ENCODE data around the genes KMO, CHML, PLD5 and AKT3.

GRCh38 chr1:241531684-241532685, at the start of gene KMO:
Gene KMO, plus strand, starts transcription at chr1:241532378.
- RRBS, result no CpG with 5 or more reads among the region's 8 CpGs

- RRBS, result 2% methylated on average over 19 of the region's 53 CpGs
These were observed at the start of gene CHML for GRCh38 chr1:241640174-241640502. Gene CHML, minus strand, starts transcription at chr1:241640369.

- RRBS, result no CpG with 5 or more reads among the region's 10 CpGs
These were observed 9.0 kb downstream of the EXO1 start for GRCh38 chr1:241856787-241857660.

DNA sequence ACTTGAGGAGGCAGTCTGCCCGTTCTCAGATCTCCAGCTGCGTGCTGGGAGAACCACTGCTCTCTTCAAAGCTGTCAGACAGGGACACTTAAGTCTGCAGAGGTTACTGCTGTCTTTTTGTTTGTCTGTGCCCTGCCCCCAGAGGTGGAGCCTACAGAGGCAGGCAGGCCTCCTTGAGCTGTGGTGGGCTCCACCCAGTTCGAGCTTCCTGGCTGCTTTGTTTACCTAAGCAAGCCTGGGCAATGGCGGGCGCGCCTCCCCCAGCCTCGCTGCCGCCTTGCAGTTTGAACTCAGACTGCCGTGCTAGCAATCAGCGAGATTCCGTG, 52.0 kb upstream of the MAP1LC3C start:
- RRBS, result no CpG with 5 or more reads among the region's 11 CpGs

DNA sequence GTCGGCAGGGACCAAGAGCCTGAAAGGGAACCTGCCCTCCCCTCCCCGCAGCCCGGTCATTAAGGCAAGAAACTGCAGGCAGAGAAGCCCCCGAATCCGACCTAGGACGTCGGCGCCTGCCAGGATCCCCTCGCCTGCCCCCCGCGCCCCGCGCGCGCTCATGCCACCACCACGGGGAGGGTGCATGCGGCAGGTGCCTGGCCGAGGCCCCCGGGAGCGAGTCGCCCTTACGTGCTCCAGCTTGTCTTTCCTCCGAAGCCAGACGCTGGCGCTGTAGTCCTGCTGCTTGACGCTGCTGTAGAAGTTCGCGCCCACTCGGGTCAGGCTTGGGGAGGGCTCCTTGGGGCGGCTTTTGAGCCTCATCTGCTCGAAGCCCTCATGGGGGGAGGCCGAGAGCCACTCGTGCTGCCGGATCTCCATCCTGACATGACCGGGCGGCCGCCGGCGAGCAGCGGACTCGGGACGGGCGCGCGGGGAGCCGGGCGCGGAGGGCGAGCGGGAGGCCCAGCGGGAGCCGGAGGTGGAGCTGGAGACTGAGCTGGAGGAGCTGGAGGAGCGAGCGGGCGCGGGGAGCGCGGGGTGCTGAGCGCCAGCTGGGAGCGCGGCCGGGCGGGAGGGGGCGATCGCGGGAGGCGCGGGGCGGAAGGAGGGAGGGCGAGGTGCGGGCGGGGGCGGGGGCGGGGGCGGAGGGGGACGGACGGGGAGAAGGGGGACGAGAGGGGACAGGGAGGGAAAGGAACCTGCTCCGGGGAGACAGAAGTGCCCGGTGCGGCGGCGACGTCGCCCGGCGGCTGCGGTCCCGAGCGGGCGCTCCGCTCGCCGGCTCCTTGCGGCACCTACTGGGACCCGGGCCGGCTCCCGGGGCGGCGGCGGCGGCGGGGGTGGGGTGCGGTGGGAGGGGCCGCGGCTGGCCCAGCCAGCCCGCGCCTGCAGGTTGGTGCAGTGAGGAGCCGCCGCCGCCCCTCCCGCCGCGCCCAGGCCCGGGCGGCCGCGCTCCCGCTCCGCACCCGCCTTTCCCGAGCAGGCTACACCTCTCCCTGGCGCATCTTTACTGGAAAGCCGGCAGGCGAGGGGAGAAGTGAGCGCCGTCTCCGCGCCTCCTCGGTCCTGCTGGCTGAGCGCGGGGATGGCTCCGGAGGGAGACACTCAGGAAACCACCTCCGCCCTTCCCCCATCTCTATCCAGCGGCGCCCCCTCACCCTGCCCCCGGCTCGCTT, at the start of gene PLD5:
TSS of gene PLD5 (minus strand) at position 841 of the 1,217 bp plus-strand sequence.
- RRBS, result 4% methylated on average over 55 of the region's 138 CpGs

- RRBS, result no CpG with 5 or more reads among the region's 3 CpGs
These were observed 23.2 kb downstream of the CEP170 start for GRCh38 chr1:243231762-243232451.

GRCh38 chr1:243455549-243456887, 200.2 kb downstream of the SDCCAG8 start:
- RRBS, result no CpG with 5 or more reads among the region's 13 CpGs

DNA sequence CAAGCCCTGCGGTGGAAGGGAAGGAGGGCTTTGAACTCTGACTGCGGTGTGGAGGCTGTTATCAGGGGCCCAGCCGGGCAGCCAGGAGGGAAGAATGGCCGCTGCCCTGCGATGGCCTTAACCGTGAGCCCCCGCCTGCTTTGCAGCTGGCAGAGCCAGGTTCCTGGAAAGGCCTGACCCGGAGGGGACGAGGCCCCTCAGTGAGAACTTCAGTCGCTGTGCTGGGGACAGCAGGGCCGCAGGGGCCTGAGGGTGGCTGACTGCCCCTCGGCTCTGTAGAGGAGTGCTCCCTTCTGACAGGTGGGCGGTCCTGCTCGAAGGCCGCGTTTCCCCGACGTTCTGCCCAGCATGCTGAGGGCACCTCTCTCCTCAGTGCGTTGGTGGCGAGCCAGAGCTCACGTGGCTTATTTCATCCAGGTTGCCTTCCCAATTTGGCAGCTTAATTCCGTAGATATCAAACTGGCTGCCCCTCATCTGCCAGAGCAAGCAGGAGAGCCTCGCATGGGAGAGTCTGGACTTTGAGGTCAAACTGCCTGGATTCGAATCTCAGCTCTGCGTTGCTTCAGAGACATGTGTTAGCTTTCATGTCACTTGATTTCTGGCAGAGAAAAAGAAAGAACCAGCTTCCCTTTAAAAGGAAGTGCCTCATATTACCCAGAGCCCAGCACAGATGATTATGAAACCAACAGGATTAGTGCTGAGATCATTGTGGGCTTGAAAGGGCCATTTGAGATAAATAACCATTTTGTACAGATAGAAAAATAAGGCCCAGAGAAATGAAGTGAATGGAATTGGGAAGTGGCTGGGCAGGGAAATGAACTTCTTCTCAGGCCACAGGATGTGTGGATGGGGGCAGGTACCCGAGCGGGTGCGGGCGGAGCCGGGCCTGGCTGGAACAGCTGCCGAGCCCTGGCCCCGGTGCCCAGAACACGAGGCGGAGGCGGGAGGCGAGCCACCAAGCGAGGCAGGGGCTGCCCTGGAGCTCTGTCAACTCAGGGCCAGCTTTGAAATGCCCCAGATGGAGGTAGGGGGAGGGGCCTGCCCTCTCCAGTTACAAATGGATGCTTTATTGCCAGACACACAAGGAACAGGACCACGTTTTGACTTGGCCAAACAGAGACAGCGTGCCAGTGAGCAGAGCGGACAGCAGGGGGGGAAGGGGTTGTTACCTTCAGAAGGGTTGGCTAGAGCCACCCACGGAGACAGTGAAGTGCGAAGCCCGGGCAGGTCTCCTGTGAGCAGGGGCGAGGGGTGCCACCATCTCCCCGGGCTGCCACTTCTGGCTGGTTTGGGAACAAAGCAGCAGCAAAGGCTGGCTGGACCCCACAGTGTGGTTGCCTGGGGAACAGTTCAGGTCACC, 240.0 kb downstream of the SDCCAG8 start:
- RRBS, result 88% methylated on average over 5 of the region's 45 CpGs

DNA sequence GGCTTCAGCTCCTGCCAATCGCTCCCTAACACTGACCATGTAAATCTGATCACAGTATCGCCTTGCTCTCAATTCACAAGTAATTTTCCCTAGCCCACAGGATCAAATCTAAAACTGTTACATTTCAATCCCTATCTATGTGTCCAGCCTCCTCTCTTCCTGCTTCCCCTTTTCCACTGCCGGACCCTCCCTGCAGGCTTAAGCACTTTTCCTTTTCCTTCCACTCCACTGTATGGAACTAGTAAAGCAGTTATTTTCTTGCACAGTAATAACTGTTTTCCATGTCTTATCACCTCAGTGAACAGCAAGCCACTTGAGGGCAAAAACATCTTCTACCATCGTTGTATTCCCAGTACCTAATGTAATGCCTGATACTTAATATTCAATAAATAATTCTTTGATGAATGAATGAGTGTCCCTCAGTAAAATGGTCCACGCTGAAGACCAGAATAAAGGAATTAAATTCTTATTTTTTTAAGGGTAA, 290.1 kb downstream of the AKT3 start:
- RRBS, result no CpG with 5 or more reads among the region's 5 CpGs

GRCh38 chr1:243850154-243850917, at the start of gene AKT3:
Gene AKT3, minus strand, starts transcription at chr1:243850243.
- RRBS, result 2% methylated on average over 19 of the region's 89 CpGs

DNA sequence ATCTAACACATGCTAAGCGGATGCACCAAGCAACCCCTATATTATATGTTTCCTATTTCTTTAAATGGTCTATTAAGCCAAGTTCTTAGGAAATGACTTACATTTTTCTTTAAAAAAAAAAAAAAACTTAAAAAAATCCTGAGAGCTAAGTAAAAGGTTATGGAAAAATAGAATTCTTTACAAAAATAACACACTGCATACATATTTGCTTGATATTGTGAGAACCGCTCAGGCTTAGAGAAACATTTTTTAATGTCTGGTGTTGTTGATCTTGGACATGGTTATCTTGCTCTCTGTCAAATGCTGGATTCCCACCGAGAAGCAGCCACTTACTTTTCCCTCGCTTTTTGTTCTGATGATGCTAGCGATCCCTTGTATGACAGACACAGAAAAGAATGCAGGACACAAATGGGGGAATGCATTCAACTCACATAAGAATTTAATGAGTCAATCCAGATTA, 76.6 kb upstream of the AKT3 start:
- RRBS, result no CpG with 5 or more reads among the region's 5 CpGs

- RRBS, result no CpG with 5 or more reads among the region's 8 CpGs
These were observed 103.7 kb downstream of the ZBTB18 start for GRCh38 chr1:244154808-244155197.

DNA sequence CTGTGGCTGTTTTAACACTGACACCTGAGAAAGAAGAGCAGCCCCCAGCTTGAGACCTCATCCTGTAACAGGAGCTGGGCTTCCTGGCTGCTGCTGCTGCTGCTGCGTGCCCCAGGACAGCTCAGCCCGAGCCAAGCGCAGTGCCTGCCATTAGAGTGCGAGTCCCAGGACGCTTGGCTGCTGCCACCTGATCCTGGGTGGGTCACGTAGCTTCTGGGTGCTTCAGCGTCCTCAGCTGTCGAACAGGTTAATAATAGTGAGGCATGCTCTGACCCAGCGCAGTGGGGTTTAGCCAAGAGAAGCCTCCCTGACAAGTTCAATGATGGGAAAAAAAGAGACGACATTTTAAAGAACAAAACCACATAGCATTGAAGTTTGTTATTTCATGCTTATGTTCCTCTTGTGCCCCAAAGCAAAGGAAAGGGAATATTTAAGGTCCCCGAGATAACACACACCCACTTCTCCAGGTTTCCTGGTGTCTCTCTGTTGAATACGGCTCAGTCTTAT, 118.0 kb upstream of the C1orf100 start:
- RRBS, result no CpG with 5 or more reads among the region's 12 CpGs

- RRBS, result no CpG with 5 or more reads among the region's 8 CpGs
These were observed 80.1 kb upstream of the C1orf100 start for GRCh38 chr1:244272275-244272848.

- RRBS, result no CpG with 5 or more reads among the region's 5 CpGs
These were observed 9.8 kb downstream of the C1orf100 start for GRCh38 chr1:244362097-244362791.

DNA sequence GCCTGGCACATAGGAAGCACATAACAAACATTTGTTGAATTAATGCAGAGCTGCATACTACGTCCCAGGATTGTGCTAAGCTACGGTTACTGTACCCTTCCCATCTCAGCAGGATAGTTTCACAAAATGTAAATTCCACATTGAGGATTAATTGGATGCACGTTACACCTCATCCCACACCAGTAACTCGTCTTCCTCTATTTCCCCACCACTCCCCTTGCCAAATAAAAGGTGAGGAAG, 691 bp upstream of the DESI2 start:
- RRBS, result no CpG with 5 or more reads among the region's 4 CpGs

GRCh38 chr1:244678749-244678948, 25.7 kb downstream of the DESI2 start:
- RRBS, result no CpG with 5 or more reads among the region's 3 CpGs

GRCh38 chr1:244859171-244859613, 5.2 kb downstream of the HNRNPU start:
- RRBS, result no CpG with 5 or more reads among the region's 4 CpGs

GRCh38 chr1:244862399-244862756, 2.0 kb downstream of the HNRNPU start:
- RRBS, result no CpG with 5 or more reads among the region's 10 CpGs

DNA sequence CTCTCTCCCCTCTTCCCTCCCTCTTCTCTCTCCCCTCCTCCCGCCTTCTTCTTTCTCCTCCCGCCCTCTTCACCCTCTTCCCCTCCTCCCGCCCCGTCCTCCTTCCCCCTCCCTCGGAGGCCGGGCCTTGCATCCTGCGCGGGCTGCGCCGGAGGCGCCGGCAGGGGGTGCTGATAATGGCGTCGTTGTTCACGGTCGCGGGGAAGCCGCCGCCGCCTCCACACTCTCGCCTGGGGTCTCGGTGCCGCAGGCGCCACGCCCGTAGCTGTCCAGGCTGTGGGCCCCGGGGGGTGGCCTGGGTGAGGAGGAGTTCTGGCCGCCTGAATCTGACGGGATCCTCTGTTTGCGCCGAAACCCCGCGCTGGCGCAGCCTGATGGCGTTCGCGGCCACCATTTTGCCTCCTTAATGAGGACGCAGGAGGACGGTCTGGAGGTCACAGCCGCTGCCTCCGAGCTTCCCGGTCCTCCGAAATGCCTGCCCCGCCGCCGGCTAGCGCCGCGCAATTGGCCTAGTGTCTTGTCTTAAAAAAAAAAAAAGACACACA, 1.3 kb downstream of the EFCAB2 start:
- RRBS, result no CpG with 5 or more reads among the region's 49 CpGs